Cardiac septum (tissue), 1 donor: ENCODE data around the genes PPP1R3A and TES.

GRCh38 chr7:112451429-112451739, 1.1 kb downstream of the IFRD1 start:
- PRO-cap, result no peak

- PRO-cap, result no peak
These were observed 13.9 kb downstream of the IFRD1 start for GRCh38 chr7:112464250-112464561.

DNA sequence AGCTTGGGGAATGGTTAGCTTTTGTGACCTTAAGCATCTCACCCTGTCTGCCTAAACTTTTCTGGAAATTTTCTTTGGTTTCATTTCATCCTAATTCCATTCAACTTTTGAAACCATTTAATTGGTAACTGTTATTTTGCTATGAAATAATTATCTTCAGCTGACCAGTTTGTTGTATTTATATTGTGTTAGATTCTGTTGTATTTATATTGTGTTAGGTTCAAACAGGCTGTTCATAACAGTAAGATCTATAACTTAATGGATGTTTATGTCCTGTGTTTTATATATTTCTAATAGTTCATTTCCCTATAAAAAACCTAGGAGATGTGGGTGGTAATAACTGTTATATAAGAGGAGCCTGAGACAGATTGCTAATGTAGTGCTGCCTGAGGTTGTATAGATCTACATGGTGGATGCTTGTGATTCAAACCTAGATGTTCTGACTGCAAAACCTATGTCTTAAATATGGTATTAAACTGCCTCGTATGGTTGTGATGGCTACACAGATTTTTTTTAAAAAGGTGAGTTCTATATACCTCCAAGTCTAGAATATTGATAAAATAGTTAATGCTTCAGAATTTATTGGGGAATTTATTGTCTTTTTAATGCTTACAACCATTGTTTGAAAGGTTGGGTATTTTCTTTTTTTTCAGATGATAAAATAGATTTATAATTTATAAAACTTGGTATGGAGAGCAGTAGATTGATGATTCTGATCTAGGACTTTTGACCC, 15.2 kb downstream of the IFRD1 start:
- PRO-cap, result no peak

GRCh38 chr7:112470238-112470675, 10.5 kb upstream of the LSMEM1 start:
- PRO-cap, result no peak

- PRO-cap, result no peak
These were observed 3.1 kb upstream of the LSMEM1 start for GRCh38 chr7:112477738-112477992.

DNA sequence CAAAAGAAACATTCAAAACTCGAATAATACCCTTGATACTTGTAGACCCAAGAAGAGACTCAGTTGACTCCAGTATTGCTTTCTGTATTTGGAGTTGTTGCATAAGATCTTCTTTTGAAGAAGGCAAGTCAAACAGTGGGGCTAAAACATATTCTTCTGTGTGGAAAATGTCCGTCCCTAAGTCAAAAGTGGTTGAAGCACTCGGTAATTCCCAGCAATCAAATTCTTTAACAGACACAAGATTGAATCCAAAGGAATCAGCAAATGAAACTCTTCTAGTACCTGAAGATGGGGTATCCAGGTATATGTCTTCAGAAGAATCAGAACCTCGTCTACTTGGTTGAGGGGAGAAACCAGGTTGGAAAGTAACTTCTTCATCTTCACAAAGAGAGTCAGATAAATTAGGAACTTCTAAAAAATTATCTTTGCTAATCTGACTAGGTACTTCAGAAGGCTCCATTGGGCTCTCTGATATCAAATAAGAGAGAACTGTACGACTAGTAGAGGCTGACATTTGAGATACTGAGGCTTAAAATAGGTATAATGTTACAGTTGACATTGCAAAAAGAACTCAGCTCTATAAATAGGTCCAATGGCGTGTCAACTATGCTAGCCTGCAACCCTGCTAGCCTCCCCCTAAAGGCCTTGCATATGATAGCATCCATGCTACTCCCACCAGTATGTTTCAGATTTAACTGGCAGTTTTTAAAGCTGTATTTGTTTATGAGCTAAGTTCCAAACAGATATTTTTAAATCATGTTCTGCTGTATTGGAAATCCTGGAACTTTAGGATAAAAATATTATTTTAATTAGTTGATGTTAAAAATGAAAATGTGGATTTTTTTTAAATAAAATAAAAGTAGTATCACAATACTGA, at the start of gene PPP1R3A:
PPP1R3A (minus strand) TSS at position 473 of the 877 bp plus-strand sequence.
- PRO-cap, result unidirectional peak, minus-strand start at position 516 of the sequence

DNA sequence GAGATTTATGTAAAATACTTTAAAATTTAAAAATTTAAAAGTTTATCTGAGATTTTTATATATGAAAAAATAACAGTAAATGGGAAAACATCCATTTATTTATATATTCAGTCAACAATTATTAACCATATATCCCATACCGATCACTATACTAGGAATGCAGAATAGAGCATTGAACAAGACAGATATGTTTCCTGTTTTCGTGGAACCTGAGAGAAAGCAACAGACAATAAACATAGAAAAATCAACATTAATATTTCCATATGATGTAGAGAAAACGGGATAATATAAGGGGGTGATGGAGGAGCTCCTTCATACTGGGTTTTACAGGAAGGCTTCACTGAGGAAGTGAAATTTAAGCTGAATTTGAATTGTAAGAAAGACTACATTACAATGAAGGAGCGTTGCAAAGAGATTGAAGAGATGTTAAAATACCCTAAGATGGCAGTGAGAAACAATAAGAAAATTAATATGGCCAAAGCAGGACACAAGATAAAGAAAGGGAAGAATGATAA, 17.4 kb upstream of the FOXP2 start:
- PRO-cap, result no peak

- PRO-cap, result no peak
These were observed 11.8 kb downstream of the FOXP2 start for GRCh38 chr7:114426331-114426910.

DNA sequence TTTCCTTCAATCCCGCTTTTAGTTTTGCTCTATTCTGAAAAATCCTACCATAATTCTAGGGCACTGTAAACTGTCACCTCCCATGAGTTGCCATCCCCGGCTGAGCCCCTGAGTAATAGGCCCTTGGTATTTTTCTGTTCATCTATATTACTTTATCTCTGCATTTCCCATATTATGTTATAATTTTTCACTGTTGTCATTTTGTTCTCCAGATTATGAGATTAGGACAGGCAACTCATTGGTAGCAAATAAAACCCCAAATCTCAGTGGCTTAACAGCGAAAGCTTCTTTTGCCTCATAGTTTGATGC, 184.5 kb upstream of the MDFIC start:
- PRO-cap, result no peak

DNA sequence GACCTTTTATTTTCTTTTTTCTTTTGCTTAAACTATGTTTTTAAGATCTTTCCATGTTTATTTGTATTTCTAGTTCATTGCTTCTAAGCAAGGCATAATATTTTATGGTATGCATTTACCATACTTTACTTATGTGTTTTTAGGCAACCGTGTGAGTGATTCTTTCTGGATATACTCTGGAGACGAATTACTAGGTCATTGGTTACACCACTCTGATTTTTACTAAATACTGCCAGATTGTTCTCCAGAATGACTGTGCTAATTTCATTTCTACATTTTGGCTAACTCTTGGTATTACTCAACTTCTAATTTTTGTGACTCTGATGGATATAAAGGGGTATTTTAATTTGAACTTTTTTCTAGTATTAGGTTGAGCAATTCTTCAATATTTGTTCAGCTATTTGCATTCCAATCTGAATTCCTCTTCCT, 223.5 kb downstream of the MDFIC start:
- PRO-cap, result no peak

DNA sequence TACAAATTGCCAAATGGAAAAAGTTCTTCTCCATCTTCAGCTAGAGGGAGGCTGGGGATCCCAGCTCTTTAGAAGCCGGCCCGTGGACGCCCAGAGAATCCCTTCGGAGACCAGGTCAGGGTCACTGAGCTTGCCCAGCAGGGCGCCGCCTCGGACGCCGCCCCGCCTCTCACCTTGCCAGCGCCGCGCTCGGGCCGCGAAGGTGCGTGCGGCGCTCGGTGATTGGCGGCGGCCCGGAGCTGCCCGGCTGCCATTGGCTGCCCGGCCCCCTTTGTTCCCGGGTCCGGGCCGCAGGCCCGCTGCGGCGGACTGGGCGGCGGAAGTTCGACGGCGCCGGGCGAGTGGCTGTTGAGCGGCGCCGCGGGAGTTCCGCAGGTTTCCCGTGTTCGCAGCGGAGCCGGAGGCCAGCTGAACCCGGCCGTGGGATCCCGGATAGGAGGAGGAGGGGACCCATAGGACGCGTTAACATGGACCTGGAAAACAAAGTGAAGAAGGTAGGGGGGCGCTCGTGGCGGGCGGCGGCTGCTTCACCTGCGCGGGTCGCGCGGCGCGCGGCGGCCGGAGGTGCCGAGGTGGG, at the start of gene TES:
TES (plus strand) TSS at position 299 of the 577 bp plus-strand sequence.
- PRO-cap, result bidirectional peak, plus-strand start at position 327 of the sequence, minus-strand start at position 171 of the sequence

DNA sequence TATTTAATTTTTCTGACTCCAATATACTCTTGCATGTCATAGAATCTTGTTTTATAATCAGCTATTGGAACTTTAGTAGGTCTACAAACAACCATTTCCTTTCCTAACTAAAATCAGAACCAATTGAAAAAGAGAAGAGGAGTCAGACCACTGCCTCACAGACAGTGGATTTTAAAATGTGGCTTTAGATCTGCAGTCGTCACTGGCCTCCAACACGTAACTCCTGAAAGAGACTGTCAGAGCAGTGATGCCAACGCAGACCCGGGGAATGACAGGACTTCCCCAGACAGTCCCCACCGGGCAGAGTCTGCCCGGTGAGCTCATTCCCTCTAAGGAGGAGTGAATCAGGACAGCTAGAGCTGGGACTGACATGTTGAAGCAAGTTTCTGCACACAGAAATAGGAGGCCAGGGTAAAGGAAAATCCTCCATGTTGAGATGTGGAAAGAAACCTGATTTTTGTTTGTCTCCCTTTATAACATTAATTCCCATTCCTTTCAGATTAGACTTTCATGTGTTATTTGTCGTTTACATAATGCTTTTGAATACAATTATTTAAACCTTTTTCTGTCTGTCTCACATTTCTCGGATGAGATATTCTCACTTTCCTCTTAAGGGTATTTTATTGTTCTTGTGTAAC, 105.0 kb downstream of the TES start:
- PRO-cap, result no peak

DNA sequence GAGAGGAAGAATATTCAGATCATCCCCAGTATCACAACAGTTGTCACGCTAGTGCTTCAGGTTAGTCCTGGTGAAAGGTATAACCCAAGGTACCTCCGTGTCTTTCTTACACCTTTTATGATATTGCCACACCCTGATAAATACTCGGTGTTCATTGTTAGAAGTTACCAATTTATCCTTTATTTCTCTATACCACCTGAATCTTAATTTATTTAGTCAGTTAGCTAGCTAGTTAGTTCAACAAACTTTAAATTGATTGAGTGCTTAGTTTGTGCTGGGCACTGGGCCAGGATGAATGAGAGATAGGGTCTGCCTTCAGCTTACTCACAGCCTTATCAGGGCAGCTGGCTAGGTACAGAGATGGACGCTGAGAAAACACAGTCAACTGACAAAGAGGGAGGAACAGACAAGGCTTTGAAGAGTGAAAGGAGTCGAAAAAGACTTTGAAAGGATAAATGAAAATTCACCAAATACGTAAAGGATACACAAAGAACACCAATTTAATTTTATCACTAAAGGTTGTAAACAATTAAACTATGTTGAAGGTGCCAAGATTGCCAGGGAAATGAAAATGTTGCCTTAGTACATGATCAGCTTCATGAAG, 1.9 kb downstream of the CAV2 start:
- PRO-cap, result bidirectional peak, plus-strand start at position 380 of the sequence, minus-strand start at position 337 of the sequence

DNA sequence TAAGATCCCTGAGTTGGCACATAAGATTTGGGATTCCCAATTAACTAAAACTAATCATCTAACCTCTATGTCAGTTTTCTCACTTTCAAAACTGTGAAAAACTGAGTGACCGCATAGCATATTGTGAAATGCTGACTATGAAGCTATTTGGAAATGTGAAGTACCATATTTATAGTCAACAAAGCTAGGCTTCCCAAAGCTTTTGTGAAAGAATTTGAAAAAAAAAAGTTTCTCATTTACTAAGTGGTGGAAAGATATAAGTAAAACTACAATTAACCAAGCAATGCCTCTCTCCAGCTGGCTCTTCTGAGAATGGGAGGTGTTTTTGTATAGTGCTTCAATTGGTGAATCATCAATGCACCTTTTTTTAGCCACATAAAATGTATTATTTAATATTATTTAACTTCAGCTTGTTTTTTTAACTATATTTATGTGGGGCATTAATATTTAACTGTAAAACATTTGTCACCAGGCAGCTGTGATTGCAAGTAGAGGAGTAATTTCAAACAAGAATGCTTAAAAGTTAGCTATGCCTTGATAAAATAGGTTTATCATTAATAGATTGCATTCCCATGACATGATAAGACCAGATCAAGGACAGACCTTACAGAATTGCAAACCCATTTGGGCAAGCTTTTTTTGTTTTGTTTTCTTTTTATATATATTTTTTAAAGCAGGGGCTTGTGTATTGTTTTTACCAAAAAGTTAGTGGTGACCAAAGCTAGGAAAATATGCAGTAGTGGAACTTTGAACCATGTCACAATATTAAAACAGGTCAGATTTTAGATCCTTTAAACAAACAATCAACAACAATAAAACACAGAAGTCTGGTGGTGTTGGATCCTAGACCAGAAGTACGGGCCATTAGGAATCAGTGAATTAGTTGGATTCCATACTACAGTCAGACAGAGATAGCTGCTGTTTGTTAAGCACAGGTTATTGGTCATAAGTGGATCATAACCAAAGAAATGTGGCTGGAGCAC, 2.7 kb downstream of the CAV2 start:
- PRO-cap, result unidirectional peak, minus-strand start at position 314 of the sequence

DNA sequence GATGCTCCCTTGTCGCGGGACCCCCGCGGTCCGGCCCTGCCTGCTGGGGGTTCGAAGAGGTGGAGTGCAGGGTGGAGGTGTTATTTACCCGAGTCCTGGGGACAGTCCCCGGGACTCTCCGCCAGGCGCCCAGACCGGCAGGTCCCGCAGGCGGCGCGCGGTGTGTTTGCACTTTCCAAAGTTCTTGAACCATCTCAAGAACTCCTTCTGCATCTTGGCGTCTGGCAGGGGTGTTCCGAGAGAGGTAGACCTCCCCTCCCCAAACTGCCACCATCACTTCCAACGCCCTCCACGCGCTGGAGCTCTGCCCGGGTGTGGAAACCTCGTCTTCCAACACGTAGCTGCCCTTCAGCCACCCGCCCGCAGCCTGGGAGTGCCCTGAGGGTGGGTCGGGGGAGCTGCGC, 566 bp downstream of the CAV1 start:
- PRO-cap, result unidirectional peak, plus-strand start at position 111 of the sequence

DNA sequence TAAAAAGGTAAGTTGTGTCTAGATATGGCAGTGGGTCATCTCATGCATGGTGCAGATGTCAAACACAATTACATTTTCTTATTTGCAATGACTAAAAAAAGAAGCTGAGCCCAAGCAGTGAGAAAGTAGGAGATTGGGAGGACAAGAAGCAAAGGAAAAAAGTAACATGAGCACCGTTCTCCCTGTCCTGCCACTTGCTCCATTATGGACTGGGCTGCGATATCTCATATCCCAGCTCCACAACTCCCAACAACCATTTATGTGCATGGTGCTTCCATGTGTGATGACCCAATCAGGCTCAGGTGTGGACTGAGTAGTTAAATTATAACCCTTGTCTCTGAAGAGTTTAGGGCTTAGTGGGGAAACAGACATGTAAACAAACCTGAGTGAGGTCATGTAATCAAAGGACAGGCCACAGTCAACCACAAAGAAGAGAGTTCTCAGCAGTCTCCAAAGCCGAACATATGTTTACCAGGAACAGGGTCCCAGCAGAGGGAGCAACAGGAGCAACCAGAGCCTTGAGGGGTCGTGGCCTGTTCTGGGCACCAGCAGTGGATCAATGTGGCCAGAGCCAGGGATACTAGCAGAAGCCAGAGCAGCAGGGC, 11.3 kb downstream of the CAV1 start:
- PRO-cap, result no peak

DNA sequence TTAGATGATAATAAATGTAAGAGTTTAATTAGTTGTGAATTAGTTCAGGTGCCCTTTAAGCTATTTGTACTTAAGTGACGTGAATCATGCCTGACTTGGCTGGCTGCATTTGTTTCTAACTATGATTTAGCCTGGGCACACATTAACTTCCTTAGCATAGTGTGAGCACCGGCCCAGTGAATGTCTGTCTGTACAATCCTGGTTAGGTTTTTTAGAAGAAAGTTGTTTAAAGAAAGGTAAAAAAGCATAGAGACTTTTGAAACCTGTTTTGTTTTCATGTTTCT, 43.1 kb upstream of the MET start:
- PRO-cap, result unidirectional peak, plus-strand start at position 154 of the sequence

DNA sequence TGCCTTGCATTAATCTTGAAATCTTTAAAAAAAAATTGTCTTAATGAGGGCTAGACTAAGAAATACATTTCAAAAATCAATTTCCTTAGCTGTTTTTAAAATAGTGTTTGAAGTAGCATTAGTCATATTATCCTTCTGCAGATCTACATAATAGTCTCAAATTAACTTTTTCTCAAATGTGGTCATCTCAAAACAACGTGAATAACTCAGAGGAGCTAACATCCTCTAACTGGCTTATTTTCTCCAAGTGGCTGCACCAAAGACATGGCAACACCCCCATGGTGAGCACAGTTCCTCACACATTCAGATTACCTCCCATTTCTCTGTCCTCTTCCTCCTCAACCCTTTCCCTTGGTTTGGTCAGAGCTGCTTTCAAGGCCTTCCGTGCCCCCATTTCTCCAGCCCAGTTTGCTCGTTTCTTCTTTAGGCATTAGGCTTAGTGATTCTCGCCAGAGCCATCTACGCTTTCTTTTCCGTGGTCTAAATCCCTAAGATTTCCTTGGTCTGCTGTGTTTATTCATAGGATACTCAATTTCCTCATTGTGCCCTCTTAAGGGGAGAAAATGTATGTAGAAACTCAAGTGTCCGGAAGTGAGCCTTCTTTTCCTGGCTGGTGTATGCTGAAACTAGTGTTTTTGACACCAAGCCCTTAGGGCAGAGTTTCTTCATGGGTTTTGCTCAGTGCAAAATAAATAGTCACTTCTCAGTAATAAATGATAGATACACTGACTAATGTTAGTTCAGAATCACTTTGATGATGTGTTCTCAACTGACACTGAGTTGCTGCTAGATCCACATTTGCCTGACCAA, 2.6 kb downstream of the MET start:
- PRO-cap, result no peak

DNA sequence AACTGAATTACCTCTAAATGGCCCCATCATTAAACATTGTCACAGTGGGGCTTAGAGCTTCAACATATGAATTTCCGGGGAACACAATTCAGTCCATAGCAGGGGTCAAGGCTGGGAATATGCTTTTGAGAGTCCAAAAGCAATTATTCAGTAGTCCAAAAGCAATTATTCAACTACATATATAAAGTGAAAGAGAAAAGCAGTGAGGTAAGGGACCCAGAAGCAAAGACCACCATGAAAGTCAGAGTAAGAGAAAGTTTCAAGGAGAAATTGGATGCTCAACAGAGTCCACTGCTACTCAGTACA, 76.2 kb upstream of the CAPZA2 start:
- PRO-cap, result no peak

DNA sequence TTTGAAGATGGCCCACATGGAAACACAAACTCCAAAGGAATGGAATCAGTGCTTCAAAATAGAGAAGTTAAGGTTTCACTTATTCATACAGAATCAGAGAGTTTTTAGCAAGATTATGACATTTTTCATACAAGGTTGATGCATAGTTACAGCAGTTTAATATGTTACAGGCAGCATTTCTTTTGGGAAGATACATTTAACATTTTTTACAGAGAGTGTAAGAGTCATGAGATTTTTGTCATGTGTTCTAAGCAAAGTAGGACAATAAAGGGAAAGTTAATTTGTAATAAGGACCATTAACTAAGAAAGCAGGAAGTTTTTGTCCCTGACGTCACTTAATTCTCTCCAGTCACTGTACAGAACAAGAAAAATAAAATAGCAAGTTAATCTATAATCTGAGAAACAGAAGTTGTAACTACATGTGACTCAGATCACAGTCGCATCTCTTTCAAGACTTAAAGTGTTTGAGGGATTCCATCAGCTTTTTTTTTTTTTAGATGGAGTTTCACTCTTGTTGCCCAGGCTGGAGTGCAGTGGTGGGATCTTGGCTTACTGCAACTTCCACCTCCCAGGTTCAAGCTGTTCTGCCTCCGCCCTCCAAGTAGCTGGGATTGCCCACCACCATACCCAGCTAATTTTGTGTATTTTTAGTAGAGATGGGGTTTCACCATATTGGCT, 49.5 kb upstream of the CAPZA2 start:
- PRO-cap, result no peak